ENCODE data around the gene AP5M1.

DNA sequence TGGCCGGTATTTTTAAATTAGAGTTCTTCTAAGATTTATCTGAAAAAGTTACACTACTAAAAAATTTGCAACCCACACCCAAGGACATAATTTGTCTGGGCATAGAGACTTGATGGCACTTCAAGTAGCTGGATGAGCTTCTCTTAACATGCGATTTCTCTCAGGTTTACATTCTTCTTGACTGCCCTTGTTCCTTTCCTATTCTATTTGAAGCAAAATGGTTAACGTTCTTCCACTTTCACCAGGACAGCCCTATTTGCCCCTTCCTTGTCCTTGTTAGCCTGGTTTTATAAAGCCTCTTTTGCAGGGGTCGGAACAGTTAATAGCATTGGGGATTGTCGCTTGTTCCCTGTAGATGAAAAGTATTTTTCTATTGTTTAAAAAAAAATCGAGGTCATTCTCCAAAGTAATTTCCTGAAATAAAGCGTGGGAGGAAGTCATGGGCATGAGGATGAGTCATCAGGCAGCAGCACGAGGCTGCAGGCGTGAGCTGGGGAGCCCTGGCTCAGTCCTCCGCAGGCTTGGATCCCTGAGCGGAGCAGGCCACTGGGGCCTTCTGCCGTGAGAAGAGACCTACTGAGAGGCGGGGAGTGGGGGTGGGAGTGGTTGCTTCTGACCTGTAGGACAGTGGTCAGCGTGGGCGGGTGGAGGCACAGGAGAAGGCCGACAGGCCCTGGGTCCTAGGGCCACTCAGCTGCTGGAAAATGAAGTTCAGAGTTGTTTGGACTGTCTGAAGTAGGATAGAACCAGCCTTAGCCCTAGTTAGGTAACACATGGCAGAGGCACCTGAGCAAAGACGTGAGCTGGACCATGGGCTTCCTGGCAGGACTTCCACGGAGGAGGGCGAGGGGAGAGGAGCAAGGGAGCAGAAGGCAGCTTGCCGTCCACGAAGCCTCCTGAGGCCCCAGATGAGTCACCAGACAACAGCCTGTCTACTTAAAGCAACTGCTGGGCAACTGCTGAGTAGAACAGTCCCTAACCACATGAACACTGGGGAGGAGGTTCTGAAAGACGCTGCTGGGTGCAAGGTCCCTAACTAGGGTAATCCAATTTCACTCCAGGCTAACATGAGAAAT, 21.2 kb upstream of the LGALS3 start:
- PRO-cap: bidirectional peak, plus-strand start at position 971 of the sequence, minus-strand start at position 910 of the sequence
- RRBS, 2 experiments: no CpG with 5 or more reads among the region's 22 CpGs

GRCh38 chr14:55114678-55115020, 14.4 kb upstream of the LGALS3 start:
- PRO-cap: no peak
- RRBS, 2 experiments: no CpG with 5 or more reads among the region's 1 CpG

- PRO-cap: bidirectional peak, plus-strand start at chr14:55129694, minus-strand start at chr14:55129649; unidirectional peak, minus-strand start at chr14:55129882
- RRBS, 2 experiments: 2 to 3% methylated on average over 23 to 30 of the region's 62 CpGs
Observed at GRCh38 chr14:55129444-55130514, 727 bp downstream of the LGALS3 start.

GRCh38 chr14:55306884-55307368, 35.7 kb downstream of the FBXO34 start:
- PRO-cap: no peak
- RRBS, 2 experiments: no CpG with 5 or more reads among the region's 4 CpGs

DNA sequence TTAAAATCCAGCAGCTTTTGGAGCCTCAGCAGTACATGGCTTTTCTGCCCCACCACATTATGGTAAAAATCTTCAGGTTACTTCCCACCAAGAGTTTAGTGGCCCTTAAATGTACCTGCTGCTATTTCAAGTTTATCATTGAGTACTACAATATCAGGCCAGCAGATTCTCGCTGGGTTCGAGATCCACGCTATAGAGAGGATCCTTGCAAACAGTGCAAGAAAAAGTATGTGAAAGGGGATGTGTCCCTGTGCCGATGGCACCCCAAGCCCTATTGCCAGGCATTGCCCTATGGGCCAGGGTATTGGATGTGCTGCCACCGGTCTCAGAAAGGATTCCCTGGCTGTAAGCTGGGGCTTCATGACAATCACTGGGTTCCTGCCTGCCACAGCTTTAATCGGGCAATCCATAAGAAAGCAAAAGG, 59.5 kb downstream of the ATG14 start:
- PRO-cap: no peak
- RRBS, 2 experiments: no CpG with 5 or more reads among the region's 6 CpGs

GRCh38 chr14:55412524-55413222, 1.0 kb upstream of the ATG14 start:
- PRO-cap: no peak
- RRBS, 2 experiments: no CpG with 5 or more reads among the region's 6 CpGs

DNA sequence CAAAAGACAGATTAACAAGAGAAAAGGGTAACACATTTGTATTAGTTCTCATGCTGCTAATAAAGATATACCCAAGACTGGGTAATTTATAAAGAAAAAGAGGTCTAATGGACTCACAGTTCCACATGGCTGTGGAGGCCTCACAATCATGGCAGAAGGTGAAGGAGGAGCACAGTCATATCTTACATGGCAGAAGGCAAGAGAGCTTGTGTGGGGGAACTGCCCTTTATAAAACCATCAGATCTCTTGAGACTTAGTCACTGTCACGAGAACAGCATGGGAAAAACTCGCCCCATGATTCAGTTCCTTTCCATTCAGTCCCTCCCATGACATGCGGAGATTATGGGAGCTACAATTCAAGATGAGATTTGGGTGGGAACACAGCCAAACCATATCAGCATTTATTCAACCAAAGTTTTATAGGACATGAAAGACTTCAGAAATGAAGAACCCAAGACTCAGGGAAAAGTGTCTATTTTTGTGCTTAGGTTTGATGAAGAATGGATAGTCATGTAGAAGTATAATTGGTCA, 216.5 kb downstream of the KTN1 start:
- PRO-cap: no peak
- RRBS, 2 experiments: no CpG with 5 or more reads among the region's 3 CpGs

DNA sequence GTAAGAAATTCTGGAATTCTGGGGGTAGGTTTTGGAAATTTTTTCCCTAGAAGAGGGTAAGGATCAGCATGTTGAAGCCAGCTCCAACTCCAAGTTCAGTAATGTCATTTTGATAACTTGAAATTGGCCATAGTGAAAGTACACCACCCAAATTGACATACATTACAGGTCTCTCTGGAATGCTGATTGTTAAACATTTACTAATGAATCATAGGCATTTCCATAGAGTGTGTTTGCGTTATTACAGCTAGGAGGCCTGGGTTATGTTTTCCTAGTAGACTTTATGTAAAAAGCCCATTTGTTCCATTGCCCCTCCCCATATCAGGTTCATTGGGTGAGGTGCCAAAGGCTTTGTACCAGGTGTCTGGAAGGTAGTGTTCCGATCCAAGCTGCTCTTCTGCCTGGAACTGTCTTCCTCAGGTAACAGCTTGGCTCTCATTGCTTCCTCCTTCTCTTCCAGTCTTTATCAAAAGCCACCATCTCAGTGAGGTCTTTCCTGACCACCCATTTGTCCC, 252.1 kb downstream of the KTN1 start:
- PRO-cap: no peak
- RRBS, 2 experiments: no CpG with 5 or more reads among the region's 2 CpGs

DNA sequence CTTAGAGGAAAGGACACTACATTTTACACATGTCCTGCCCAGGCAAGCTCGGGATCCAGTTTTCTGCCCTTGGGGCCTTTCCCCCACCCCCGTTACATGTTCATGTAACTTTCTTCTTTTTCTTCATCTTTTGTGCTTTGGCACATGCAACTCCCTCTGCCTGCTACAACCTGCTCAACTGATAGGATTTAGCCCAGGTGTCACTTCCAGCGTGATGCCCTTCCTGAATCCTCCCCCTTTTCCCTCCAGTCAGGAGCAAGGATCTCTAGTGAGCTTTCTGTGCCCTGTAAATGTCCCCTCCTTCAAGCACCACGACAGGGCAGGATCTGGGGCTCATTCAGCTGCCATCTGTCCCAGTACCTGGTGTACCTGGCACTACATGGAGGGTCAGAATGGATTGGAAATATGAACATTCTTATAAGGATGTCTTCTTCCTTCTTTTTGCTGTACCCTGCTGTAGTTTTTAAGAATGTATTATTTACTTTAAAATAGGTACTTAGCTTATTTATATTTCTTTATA, 15.4 kb downstream of the PELI2 start:
- PRO-cap: no peak
- RRBS, 2 experiments: no CpG with 5 or more reads among the region's 4 CpGs

DNA sequence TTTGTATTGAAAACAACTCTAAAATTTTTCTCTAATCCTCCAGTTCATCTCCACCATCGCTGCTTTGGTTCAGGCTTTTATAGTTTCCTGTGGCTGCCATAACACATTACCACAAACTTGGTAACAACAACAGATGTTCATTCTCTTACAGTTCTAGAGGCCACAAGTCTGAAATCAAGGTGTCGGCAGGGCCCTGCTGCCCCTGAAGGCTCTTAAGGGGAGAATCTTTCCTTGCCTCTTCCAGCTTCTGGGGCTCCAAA, 55.1 kb downstream of the PELI2 start:
- PRO-cap: no peak
- RRBS, 2 experiments: no CpG with 5 or more reads among the region's 2 CpGs

DNA sequence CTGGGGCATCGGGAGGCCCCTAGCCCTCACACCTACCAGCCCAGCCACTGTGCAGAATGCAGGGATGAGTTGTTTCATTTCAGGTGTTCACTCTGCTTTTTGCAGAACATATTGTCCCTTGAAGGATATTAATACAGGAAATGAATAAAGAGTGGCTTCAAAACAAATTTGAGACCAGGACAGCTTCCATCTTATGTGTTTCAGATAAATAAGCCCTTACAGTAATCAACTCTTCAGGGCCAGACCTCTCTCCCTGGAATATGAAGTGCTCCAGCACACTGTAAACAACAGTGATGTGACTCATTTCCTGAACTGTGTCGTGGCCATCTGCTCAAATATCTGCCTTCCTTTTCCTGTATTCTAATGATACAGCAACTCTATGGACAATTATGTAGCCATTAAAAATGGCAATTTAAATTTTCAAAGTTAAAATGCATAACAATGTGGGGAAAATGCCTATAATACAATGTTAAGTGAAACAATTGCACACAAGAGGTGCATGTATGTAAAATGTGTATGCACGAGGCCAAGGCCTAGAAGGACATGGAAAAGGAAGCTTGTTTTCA, 215.4 kb downstream of the PELI2 start:
- PRO-cap: no peak
- RRBS, 2 experiments: no CpG with 5 or more reads among the region's 3 CpGs

DNA sequence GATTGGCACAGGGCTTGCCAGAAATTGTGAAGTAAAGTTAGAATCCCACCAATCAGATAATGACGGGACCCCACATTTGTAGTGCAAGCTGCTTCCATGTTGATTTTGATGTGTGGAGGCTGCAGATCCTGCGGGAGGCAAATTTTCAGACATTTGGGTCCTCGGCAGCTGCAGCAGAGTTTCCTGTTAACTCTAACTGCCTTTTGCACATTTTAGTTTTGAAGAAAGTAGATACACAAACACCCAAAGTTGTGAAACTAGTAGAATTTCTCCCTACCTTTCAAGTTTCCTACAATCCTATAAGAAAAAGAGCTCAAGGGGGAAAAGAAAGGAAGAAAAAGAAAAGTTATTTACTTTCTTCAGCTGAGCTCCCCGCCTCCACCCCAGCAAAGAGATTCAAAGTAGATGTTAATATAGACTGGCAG, 3.8 kb downstream of the OTX2 start:
- PRO-cap: no peak
- RRBS, 2 experiments: no CpG with 5 or more reads among the region's 4 CpGs

DNA sequence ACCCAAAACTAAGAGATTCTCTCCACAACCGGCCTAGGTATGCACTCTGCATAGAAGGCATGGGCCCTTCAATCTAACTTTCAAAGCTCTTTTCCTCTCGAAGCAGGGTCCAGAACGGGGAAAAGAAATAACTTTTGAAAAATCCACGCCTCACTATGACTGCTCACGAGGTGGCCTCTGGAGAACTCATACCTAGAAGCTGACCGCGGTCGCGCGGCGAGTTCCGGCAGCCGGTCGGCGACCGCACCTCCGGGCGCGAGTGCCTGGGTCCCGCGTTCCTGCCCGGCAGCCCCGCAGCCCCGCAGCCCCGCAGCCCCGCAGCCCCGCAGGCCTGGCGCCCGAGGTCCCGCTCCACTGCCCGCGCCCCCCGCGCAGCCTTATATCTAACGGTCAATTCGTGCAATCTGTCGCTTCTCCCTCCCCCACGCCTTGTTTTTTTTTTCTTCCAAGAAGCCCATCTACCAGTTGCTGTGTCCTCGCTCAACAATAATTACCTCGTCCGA, 2.5 kb downstream of the OTX2 start:
- PRO-cap: no peak
- RRBS, 2 experiments: no CpG with 5 or more reads among the region's 41 CpGs

- PRO-cap: no peak
- RRBS, 2 experiments: 5 to 6% methylated on average over 5 to 15 of the region's 46 CpGs
Observed at GRCh38 chr14:56812015-56812914, 2.0 kb upstream of the OTX2 start.

- PRO-cap: no peak
- RRBS, 2 experiments: 93 to 95% methylated on average over 3 of the region's 17 CpGs
Observed at GRCh38 chr14:56992351-56992698, 182.0 kb upstream of the OTX2 start.

DNA sequence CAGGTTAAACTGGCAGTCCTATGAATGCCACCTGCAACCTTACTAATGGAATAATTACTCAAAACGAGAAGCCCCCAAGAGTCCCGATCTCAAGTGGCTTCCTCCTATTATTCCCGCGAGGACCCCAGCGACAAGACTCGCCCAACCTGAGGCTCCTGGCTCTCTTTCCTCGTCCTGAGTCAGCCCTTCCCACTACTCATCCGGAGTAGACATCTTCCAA, 694 bp downstream of the EXOC5 start:
- PRO-cap: no peak
- RRBS, 2 experiments: 0 to 2% methylated on average over 1 of the region's 8 CpGs

GRCh38 chr14:57268748-57269622, at the start of gene AP5M1:
Gene AP5M1, plus strand, starts transcription at chr14:57268971.
- PRO-cap: bidirectional peak, plus-strand start at chr14:57268785, minus-strand start at chr14:57268905
- RRBS, 2 experiments: 1 to 2% methylated on average over 26 to 34 of the region's 55 CpGs

- PRO-cap: no peak
- RRBS, 2 experiments: 2 to 3% methylated on average over 16 to 31 of the region's 79 CpGs
Observed at GRCh38 chr14:57390860-57391668, 678 bp downstream of the NAA30 start.

GRCh38 chr14:57492782-57493198, 867 bp downstream of the CCDC198 start:
- PRO-cap: no peak
- RRBS, 2 experiments: no CpG with 5 or more reads among the region's 2 CpGs

DNA sequence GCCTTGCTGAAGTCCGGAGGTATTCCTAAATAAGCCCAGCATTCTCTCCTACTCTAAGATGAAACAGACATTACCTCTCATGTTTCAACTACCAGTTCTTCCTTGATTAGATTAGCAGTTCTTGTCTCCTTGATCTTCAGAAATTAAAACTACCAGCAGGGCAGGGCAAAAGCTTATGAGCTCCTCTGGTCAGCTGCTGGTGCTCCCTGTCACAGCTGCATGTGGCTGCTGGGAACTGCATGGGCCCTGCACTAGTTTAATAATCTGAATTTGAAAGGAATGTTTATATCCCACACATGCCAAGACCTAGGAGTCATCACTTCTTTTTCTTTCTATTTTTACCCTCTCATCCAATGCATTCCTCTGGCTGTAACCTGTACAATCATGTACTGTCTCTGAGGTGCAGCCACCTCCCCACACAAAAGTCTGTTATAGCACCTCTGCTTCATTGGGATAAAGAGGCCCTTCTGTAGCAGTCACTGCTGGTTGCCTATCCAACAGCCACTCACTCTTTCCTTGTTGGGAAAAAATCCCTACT, 73.9 kb downstream of the ARMH4 start:
- PRO-cap: bidirectional peak, plus-strand start at position 381 of the sequence, minus-strand start at position 227 of the sequence
- RRBS, 2 experiments: no CpG with 5 or more reads among the region's 1 CpG

Data from astrocyte (in vitro differentiated cells and primary cell).